ENCODE measurements around the genes P3H2, MB21D2 and LRRC15.

DNA sequence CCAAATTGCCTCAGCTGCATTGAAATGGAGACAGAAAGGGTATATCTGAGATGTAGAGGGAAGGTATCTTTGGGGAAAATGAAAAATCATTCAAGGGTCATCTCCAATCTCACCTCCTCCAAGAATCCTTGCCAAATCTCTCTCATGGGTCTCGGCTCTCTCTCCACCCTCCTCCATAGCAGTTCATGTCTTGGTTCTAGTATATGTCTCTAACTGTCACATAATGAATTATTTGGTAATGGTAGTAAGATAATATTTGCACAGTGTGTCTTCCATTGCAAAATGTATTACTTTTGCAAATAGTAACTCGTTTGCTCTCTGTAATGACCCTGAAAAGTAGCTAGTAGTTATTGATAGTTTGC is 71.5 kb upstream of the TPRG1 start:
- RRBS = no CpG with 5 or more reads among the region's 2 CpGs

GRCh38 chr3:189355992-189356326 is 184.2 kb downstream of the TPRG1 start:
- RRBS = no CpG with 5 or more reads among the region's 4 CpGs

- RRBS = 3% methylated on average over 25 of the region's 112 CpGs
Observed at GRCh38 chr3:190120041-190121208, at the start of gene P3H2. TSS of gene P3H2 (minus strand) at chr3:190120897.

- RRBS = no CpG with 5 or more reads among the region's 5 CpGs
Observed at GRCh38 chr3:190491466-190492087, 22.3 kb upstream of the IL1RAP start.

DNA sequence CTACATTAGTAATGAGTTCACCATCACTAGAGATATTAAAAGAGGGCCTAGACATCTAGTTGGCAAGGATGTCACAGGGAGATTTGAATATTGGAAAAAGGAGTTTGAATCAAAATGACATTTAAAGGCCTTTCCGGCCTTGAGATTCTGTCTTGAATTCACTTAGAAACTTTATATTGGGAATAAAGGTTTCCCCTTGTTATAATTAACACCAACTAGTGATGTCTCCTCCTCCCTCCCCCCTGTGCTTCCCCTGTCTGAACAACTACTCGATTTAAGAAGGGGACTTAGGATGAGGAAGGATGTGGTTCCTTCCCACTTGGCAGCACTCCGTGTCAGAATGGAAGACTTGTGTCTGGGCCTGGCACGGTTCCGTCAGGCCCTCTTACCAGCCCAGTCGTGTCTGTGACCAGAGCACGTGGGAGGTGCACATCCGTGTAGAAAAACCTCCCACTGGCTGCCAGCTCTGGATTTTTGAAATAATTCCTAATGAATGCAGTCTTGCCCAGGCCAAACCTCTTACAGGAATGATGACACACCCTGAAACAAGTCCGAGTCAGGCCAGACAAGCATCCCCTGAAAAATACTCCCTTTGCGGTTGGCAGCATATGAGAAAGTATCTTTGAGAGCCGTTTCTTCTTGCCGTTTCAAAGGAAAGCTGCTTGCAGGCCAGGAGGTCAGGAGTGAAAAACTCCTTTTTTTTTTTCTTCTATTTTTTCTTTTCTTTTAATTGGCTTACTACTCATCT is 19.5 kb downstream of the IL1RAP start:
- RRBS = no CpG with 5 or more reads among the region's 12 CpGs

DNA sequence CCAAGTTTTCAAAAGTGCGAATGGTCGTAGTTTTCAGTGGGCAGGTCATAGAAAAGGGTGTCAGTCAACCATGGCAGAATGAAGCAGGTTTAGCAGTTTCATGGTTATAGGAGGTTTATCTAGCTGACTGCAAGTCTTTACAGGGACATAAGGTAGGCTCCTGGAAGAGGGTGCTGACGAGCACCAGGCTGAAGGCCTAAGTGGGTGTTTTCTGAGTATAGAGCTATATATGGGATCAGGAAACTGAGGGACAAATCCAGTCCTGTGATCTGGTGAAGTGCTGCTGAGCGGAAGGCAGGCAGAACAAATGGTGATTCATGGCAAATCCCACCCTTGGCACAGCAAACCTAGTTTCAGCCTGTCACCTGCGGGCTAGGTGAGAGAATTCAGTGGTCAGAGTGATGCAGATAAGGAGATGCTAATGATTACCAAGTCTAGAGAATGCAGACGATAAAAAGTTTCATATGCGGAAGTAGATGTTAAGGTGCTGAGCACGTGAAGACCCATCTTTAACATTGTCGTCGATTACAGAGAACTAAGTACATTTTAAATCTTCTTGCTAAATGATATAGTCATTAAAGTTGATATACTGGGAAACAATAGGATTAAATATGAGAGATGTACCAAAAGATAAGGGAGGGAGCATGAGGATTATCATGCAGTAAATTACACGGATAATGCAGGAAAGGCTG is 46.6 kb downstream of the IL1RAP start:
- RRBS = no CpG with 5 or more reads among the region's 11 CpGs

DNA sequence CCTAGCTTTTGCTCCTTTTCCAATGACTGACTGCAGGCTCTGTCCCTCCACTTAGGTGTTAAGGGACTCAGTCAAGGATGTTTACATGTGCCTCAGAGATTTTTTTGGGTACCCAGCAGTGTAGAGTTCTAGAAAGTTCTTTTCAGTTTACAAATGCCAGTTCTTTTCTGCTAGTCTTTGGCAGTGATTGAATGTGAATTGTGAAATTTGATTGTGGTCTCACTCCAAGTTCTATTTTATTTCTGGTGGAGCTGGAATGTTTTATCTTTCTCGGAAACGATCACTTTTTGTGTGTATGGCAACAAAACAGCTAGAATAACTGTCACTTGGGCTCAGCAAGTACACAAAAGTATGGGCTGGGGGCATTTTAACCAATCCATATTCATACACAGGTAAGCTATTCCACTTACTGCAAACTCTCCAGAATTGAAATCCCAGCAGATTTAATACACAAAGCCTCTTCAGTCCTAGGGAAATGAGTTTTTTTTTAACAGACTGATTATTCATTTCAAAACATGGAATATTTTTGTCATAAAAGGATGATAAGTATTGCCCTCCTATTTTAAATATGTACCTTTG is 60.7 kb downstream of the IL1RAP start:
- RRBS = no CpG with 5 or more reads among the region's 2 CpGs

DNA sequence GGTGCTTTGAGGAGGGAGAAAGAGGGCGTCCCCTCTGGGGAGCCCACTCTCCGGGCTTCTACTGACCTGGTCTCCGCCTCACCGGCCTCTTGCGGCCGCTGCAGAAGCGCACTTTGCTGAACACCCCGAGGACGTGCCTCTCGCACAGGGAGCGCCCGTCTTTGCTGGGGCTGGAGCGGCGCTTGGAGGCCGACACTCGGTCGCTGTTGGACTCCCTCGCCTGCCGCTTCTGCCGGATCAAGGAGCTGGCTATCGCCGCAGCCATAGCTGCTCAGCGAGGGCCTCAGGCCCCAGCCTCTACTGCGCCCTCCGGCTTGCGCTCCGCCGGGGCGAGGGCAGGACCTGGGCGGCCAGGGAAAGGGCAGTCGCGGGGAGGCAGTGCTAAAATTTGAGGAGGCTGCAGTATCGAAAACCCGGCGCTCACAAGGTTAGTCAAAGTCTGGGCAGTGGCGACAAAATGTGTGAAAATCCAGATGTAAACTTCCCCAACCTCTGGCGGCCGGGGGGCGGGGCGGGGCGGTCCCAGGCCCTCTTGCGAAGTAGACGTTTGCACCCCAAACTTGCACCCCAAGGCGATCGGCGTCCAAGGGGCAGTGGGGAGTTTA is 319.3 kb downstream of the FGF12 start:
- RRBS = 6% methylated on average over 13 of the region's 46 CpGs

GRCh38 chr3:192745075-192745566 is 17.8 kb upstream of the FGF12 start:
- RRBS = no CpG with 5 or more reads among the region's 13 CpGs

DNA sequence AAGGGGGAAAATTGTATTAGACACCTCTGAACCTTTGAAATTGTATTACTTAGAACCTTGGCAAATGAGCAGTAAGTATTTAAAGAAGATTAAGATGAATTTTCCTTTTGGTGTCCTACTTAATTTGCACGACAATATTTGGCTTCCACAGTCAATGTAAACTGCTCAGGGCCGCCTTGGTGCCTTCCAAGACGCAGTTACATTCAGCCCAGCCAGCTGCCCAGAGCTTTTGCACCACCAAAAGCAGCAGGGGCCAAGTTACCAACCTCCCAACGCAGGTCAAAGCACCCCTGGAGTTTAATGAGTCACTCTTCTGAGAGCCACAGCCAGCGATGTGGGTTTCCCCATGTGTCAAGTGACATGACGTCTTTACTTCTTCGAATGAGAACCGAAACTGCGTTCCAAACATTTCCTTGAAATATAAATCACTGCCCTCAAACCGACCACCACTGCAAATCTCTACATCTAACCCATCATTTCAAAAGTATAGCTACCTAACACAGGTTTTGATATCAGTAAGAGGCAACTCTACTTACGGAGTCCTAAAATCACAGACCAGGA is 24.7 kb downstream of the MB21D2 start:
- RRBS = no CpG with 5 or more reads among the region's 11 CpGs

DNA sequence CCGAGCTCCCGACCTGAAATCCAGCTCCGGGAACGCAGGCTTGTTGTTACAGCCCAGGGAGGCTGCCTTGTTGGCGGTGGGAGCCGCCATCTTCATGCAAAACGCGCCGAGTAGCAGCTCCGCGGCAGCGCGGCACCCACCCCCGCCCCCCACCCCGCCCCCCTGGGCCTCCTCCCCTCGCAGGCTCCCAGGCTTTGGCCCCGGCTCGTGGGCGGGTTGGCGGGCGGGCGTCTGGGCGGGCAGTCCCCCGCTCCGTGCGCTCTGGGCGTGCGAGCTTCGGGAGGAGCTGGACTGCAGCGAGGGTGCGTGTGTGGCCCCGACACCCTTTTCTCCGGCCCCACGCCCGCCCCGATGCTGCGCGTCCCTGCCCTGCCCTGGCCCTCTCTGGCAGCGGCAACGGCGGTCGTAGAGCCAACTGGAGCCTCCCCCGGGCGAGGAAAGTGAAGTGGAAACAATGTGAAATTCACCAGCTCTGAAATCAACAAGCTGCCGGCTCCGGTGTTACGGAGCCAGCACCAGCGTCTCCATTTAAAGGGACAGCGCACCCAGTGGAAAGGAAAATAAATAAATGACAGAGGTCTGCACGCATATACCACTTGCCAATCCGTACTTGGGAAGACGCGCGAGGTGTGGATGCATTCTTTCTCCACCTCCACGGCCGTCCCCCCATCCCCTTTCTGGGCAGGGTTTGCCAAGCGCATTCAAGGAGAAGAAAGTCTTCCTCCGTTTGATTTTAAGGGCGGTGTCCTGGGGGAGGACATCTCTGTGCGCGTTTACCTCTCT is at the start of gene MB21D2:
TSS of gene MB21D2 (minus strand) at position 112 of the 783 bp plus-strand sequence.
- RRBS = 1% methylated on average over 10 of the region's 61 CpGs

DNA sequence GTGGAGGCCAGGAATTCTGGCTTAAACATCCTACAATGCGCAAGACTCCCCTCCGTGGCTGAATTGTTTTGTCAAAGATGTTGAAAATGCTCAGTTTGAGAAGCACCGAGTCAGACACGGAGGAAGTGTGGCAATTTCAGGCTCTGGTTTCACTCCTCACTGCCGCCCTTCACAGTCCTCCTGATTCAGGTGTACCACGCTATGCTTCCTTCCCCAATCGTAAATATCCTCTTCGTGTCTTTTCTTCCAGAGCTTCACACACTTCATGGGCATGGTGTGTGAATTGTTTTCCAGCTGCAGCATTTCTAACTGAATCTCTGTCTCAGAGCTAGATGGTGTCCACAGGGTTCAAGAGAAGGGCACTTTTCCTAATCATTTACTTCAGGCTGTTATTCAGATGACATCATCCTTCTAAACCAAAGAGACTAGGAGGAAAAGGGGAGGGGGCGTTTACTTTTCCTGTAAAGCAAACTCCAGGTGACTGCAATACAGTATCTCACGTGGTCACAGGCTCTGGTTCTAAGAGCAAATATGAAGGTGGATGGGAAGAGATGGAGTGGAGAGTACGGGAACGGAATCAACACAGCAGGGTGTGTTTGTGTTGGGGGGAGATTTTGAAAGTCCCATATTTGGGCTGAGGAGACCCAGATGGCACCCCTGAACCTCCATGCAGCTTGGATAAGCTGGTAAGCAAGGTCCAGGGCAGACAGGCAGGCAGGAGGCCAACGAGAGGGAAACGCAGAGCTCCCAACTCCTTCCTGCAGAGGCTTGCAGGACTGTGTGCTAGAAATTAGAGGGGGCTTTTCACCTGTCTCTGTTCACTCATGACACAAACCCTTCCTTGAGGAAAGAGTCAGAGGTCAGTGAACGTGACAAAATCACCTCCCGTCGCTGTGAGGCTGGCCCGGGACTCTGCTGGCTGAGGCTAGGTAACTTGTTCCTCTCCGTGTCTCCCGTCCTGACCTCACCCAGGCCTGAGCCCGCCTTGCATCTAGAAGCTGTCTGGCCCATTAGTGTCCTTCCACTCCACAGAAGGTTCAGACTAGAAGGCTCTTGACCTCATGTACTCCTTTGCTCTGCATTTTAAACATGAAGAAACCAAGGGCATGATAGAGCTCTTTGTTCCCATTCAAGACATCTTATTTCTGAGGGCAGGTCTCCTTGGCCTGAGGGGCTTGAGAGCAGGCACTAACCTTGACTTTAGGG is 151.2 kb downstream of the OPA1 start:
- RRBS = no CpG with 5 or more reads among the region's 21 CpGs

DNA sequence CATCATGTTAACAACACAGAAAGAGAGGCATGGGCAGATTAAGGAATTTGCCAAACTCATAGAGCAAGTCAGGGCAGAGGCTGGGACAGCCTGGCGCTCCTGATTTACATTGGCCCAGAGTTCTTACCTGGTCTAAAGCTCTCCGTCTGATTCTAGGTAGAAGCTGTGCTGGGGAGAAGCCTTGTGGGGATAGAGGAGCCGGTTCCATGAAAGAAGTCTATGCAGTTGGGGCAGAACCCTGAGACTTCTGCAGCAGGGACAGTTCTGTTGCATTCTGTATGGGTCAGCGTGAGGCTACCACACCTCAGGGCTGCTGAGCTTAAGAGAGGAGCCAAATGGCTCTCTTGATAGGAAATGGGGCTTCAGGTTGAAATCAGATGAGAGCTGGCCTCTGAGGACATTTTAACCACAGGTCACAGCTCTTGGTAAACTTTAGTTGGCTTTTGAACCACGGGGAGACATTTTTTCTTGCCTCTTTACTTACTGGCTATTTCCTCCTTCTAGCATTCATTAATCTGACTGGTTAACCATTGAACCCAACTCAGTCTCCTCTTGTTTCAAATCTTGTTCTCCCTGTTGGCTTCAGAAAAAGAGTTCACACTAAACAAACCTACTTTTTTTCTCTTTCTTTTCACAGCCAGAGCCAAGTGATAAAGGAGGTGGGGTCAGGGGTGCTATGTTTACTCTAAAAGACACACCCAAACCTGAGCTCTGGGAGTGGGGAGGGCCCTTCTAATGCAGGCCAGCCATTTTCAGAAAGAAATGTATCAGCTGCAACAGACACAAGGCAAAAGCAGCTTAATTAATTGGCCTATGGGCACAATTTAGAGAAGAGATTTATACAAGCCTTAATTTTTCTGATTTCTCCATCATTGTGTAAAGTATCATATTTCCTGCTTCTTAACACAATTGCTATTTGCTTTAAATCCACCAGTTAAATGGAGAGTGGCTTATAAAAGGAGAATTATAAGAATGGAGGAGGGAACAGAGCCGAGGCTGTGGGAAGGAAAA is 250.8 kb downstream of the OPA1 start:
- RRBS = no CpG with 5 or more reads among the region's 6 CpGs

- RRBS = no CpG with 5 or more reads among the region's 5 CpGs
Observed at GRCh38 chr3:193895180-193895483, 240.8 kb upstream of the HES1 start.

DNA sequence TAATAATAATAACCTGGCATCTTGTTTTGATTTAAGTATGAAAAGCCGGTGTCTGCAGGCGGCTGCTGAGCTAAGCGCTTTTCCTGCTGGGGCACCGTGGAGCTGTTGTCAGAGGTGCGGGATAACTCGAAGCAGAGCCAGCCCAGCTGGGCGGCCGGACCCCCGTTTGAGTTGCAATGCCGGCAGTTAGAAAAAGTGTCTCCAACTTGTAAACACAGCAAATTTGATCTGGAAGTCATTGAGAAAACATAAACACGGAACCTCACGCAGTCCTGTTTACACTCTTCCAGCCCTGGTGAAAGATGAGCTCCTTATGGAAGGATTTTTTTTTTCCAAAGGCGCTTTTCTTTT is 40.7 kb downstream of the HES1 start:
- RRBS = no CpG with 5 or more reads among the region's 13 CpGs

- RRBS = 33% methylated on average over 2 of the region's 27 CpGs
Observed at GRCh38 chr3:194270597-194271729, 80.2 kb downstream of the CPN2 start.

GRCh38 chr3:194321943-194323147 is 28.8 kb downstream of the CPN2 start:
- RRBS = 83% methylated on average over 7 of the region's 41 CpGs

GRCh38 chr3:194369440-194369993 is at the start of gene LRRC15:
TSS of gene LRRC15 (minus strand) at chr3:194369743.
- RRBS = 3% methylated on average over 3 of the region's 16 CpGs

- RRBS = no CpG with 5 or more reads among the region's 8 CpGs
Observed at GRCh38 chr3:194424991-194425626, 26.0 kb upstream of the GP5 start.

- RRBS = no CpG with 5 or more reads among the region's 6 CpGs
Observed at GRCh38 chr3:194452454-194453319, 34.1 kb downstream of the ATP13A3 start.